A172 (cell line): Measurements from ENCODE around the gene SLC39A12.

GRCh38 chr10:17171100-17171477 is 30.4 kb downstream of the TRDMT1 start:
- RAMPAGE, long total RNA, result no peak

DNA sequence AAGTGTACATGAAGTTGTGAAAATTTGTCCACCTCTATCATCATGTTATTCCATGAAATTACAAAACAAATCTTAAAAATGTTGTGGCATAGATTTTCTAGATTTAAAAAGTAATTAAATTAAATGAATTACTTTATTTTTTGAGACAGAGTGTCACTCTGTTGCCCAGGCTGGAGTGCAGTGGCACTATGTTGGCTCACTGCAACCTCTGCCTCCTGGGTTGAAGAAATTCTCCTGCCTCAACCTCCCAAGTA is 4.7 kb downstream of the VIM start:
- RAMPAGE, long total RNA, result no peak

DNA sequence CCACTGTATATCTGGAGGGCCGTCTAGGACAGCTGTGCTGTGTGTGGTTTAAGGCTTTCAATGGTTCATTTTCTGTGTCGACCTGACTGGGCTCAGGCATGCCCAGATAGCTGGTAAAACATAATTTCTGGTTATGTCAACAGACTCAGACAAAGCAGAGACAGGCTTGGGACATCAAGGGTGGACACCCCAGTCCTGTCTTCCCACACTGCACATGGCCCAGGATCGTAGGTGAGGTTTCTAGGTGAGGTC is 66.6 kb downstream of the ST8SIA6 start:
- RAMPAGE, long total RNA, result no peak

GRCh38 chr10:17423423-17423720 is 31.0 kb downstream of the ST8SIA6 start:
- RAMPAGE, long total RNA, result no peak

DNA sequence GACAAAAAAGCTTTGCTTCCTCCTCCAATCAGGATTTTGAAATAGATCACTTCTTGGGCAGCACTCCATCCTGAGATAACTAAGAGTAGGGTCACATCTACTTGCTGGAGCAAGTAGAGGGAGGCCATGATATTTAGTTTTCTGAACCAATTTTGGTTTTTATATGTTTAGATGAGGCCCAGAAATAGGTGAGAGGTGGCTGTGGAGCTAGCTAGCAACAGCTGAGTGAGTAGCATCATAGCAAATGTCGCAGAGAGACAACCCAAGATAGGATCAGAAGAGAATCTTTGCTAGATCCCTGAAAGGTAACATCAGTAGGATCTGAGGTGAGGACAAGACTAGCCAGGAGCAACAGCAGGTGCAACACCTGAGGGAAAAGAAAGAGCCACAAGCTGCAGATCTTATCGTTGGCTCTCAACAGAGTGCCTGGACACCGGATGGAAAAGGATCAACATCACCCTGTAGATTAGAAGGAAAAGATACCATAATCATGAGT is 4.5 kb downstream of the ST8SIA6 start:
- RAMPAGE, long total RNA, result no peak

DNA sequence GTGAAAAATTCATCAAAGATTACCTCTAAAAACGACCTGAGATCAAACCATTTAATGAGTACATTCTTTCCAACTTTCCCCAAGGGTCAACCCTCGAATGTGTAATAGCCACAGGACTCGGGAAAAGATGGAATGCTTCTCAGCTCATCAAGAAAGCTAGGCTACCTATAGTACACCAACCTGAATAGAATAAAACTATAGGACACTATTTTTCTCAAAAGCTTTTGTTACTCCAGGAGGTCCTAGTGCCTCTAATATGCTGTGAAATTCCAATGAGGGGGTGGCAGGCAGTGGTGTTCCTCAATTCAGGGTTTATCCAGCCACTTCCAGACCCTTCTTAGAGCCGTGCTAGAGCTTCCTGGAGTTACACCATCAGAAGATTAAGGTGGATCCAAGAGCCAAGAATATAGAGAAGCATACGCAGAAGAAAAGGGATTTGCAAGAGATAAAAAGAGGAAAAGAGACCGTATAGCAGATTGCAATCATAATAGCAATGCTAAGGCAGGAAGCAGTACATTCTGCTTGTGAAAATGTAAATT is 2.4 kb downstream of the ST8SIA6 start:
- RAMPAGE, long total RNA, result no peak

DNA sequence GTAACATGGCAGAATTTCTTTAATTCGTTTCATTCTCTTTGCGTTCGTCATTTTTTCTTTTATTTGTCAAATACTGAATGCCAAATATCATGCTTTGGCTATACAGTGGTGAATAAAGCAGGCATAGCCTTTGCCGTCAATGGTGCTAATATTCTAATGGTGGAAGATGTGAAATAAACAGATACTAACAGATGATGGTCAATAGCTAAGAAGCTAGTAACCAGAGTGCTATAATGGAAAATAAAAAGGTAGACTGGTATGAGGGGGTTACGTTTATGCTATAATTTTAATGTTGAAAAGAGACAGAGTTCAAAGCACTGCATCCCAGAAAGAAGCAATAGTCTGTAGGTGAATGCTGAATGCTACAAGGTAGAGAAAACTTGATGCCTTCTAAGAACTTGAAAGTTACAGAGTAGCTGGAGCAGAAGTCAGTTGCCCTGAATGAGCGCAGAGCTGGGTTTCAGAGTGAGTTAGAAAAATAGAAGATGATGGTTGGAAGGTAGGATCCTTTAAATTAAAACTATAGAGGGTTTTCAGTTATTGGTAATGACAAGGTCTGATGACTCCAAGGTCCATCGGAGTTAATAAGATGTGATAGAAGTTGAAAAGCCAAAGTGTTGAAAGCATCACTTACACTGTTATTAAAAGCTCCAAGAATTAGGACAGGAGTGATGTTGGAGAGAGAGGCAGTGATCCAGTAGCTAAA is 23.7 kb downstream of the STAM start:
- RAMPAGE, long total RNA, result no peak

DNA sequence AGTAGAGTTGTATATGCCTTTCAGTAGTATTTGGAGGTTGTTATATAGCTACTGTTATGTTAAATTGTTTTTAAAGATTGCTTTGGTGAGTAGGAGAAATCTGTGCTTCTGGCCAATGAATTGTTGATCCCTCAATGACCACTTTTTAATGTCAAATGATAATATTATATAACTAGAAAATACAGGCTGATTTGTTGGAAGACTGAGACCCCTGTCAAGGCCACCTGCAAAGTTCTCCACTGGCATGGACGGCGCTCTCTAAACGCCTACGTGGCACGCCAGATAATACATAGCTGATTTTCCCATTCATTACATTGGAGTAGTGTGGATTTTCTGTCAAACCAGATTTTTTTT is 52.6 kb upstream of the TMEM236 start:
- RAMPAGE, long total RNA, result no peak

DNA sequence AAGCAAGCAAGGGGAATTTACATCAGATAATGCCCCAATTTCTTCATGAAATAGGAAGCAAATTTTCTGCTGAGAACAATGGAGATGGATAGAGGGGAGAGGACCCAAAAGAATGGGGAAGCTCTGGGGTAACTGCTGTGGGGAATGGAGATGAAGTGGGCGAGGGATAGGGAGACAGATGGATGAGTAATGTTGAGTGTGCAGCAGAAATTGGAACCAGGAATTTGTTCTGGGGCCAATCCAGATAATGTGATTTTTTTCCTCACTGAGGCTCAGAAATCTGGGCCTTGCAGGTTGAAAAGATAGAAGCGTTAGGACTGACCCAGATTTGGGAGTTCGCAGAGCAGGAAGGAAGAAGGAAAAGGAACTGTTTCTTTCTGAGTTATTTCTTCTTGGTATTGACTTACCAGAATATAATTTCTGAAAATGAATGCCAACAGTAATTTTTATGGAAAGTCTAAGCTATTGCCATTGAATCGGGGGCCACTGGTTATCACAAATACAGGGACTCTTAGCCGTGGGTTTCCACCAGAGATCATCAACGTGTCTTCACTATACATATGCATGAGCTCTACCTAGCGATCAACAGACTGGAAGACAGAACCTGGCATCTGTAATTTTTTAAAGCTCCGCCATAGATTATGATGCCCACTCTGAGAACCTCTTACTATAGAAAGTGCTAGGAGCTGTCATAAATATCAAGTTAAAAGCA is 24.3 kb upstream of the MRC1 start:
- RAMPAGE, long total RNA, result no peak

GRCh38 chr10:17951655-17952185 is at the start of gene SLC39A12:
Gene SLC39A12, plus strand, starts transcription at chr10:17951918.
- RAMPAGE, long total RNA, result no peak

DNA sequence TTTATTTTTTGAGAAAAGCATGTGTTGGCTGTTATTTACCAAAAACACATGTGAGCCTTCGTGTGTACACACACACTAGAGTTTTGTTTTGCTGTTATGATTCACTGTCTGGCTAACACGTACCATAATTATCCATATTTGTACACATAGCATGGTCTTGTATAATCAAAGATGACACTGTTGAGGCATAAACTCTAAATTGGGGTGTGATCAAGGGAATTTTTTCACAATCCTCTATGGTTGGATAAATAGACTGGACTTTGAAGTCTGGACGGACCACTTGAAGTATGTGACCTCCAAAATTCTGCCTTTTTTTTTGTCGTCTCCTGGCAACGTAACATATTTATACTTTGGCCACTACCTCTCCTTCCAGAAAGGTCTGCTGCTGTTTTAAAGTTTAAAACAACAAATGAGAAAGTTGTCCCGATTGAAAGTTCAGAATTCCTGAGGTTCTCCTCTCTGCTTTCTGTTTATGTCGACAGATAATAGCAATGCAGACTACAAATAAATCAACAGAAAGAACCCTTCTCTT is 193.4 kb downstream of the CACNB2 start:
- RAMPAGE, long total RNA, result no peak

GRCh38 chr10:18343527-18344063 is 203.4 kb downstream of the CACNB2 start:
- RAMPAGE, long total RNA, result no peak

DNA sequence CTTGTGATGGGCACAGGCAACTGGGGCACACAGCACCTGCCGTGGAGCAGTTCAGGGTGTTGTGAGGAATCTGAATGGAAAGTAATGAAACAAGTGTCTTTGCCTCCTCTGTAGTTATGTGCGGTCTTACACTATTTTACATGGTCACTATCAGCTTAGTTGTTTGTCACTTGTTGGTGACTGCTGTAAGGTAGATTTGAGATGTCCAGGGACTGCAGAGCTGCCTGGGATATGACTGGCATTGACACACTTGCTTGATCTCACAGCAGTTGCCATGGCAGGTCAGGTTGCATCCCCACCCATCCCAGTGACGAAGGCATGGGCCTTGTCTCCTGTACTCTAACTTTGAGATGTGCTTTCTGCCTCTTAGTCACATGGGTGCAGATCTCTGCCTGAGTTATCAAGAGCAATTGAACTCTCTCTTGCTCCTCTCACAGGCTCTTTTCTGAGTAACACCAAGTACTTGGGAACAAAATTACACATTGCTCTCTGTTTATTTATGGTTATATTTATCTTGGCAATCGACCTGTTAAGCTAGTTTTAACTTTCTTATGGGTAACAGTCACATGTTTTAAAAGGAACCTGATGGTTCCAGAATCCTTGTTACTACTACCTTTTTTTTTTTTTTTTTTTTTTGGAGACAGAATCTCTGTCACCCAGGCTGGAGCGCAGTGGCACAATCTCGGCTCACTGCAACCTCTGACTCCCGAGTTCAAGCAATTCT is 237.4 kb downstream of the NSUN6 start:
- RAMPAGE, long total RNA, result no peak

DNA sequence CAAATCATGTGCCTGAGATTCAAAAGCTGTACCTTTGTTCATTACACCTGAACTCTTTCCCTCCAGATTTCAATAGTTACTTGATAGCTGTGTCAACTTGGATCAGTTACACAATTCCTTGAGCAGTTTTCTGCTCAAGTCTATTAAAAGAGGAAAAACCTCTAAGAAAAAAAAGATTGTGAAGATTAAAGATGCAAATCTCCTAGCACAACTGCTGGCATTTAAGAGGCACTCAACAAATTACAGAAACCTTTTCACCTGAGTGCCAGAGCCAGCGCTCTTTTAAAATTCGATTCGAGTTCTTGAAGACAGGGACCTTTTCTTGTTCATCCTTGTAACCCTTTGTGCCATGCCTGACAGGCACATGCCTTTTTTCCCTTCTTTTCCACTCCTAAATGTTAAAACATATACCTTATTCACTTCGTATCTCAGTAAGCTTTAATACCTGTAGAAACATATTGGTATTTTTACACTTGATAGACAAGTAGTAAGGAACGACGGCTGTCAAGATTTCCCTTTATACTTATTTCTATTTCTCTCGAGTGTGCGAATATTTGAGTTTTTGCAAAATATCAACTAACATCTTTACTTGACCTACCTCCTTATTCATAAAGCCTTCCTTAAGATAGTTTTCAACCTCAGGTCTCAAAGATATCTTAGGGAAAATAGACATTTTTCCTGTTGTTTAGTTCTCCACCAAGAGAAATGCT is 701 bp downstream of the NSUN6 start:
- RAMPAGE, long total RNA, result no peak

DNA sequence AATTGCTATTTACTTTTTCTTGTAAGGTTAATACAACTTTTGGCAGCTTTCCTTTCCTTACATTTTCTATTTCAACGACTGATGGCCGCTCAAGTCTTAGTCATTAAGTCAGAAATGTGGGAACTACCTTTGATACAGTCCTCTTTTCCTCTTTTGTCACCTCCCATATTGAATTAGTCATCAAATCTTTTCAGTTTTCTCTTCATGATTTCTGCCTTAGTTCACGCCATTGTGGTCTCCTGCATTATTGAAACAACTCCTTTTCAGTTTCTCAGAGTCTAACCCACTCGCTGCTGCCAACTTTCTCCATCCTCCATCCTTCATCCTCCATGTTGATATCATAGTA is 138.5 kb upstream of the MALRD1 start:
- RAMPAGE, long total RNA, result no peak

DNA sequence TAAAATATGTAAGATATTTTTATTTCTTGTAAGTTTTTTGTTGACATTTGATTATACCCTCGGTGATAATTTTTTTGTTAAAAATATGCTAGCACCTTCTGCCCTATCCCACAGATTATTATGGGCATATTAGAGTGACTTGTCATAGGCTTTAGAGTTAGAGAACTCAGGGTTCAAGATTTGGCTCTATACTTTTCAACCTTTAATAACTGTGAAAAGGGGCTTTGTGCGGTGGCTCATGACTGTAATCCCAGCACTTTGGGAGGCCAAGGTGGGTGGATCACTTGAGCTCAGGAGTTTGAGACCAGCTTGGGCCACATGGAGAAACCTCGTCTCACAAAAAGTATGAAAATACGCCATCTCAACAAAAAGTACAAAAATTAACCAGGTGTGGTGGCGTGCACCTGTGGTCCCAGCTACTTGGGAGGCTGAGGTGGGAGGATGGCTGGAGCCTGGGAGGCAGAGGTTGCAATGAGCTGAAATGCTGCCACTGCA is 52.7 kb downstream of the PLXDC2 start:
- RAMPAGE, long total RNA, result no peak

- RAMPAGE, long total RNA, result no peak
Observed at GRCh38 chr10:19937990-19938834, 122.0 kb downstream of the PLXDC2 start.

DNA sequence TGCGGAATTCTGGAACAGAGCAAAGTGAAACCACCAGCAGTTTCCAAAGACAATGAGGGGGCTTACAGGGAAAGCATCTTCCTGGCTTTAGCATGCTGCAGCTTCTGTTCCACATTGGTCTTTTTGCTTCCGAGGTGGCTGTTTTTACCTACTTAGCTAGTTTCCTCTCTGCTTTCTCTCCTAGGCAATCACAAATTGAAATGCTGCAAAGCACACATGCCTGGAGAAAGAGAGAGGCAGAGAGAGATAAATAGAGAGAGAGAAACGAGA is 200.6 kb downstream of the PLXDC2 start:
- RAMPAGE, long total RNA, result no peak

DNA sequence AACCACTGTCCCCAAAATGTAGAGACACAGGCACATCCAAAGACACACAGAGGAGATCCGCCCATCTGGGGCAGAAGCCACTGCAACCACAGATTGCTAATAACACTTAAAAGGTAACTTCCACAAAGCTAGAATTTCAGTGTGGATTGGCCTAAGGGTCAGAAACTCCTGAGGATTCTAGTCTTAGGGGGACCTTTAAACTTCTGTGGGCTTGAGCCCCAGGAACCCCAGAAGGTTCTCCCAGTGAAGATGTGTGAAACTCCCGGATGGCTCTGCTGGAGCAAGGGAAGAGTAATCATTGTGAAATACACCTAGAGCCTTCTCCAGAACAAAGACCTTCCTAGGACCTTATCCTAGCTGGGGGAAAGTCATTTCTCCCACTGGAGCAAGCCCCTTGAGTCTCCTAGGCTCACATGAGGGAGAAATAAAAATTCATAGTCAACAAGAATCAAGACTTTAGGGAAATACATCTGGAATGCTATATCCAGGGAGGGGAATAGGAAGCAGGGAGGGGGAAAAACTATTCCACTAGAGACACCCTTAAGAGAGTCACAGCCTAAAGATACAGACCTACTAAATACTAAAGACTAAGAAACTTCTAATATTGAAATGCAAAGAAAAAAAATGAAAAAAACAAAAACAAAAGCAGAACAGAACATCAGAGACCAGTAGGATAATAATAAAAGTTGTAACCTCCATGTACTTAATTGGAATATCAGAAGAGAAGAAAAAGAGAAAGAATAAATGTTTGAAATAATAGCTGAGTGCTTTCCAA is 264.7 kb downstream of the PLXDC2 start:
- RAMPAGE, long total RNA, result no peak

DNA sequence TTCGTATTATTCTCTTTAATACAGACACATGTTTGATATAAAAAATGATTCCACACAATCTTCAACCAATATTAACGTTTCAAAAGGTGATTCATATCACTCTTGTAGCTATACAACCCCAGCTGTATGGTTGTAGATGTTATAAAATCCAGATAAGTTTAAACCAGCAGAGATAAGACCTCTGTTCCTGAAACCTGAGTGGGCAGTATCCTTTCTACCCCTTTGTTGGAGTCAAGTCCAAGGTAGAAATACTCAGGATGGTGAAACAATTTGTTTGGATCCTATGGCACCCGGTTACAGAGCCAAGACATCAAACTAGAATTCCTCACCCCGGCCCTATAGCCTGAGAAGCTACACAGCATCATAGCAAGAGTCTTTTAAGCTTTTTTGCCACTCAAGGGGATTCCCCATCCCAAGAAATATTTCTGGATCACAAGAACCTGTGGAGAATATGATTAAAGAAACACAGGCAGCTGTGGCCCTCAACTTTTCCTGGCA is 437.6 kb downstream of the PLXDC2 start:
- RAMPAGE, long total RNA, result no peak